HGPS cell (cell line): ENCODE measurements around a stretch of chr14.

DNA sequence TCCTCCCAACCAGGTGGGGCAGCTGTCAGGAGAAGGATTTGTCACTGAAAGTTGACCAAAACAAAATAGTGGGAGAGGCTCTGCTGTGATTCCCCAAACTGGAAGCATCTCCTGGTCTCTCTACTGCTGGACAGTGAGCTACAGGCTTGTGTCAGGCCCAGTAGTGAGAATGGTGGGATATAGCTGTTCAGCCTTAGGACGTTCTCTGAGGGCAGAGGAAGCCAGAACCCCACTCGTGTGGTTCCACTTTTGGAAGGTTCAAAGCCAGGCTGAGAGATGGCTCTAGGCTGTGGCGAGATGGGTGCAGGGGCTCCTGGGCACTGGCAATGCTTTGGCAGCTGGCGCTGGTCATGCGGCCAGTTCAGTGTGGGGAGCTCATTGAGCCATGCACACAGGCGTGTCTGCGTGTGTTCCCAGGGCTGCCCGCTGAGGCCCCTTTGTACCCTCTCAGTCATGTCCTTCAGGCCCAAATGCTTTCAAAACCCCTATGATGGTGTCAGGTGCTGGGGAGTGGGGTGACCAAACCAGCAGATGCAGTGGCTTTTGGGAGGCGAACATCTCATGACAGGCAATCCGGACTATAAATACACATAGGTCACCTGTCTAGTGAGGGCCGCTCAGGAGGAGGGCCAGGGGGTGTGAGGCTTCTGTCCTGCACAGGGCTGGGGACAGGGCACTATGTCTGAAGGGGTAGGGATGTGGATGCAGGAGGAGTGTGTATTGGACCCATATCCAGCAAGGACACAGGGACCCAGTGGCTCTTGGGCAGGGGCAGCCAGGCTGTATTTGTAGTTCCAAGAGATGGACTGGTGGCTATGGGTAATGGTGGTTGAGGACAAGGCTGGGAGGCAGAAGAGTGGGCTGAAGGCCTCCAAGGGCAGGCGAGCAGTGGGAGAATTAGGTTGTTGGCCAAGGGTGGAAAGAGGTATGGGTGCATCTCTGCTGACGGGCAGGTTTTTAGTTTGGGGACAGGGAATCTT is 1.8 kb downstream of the TEX22 start:
- RRBS: no CpG with 5 or more reads among the region's 13 CpGs

- RRBS: 3% methylated on average over 30 of the region's 77 CpGs
Measured at GRCh38 chr14:105414774-105415812, 4.5 kb upstream of the MTA1 start.

GRCh38 chr14:105490352-105490487 is 826 bp upstream of the TEDC1 start:
- RRBS: under 1% methylated on average over 10 of the region's 16 CpGs

- RRBS: no CpG with 5 or more reads among the region's 53 CpGs
Measured at GRCh38 chr14:105528842-105529338, 2.5 kb downstream of the TMEM121 start.

GRCh38 chr14:105572025-105573061 is 46.0 kb downstream of the TMEM121 start:
- RRBS: no CpG with 5 or more reads among the region's 51 CpGs

DNA sequence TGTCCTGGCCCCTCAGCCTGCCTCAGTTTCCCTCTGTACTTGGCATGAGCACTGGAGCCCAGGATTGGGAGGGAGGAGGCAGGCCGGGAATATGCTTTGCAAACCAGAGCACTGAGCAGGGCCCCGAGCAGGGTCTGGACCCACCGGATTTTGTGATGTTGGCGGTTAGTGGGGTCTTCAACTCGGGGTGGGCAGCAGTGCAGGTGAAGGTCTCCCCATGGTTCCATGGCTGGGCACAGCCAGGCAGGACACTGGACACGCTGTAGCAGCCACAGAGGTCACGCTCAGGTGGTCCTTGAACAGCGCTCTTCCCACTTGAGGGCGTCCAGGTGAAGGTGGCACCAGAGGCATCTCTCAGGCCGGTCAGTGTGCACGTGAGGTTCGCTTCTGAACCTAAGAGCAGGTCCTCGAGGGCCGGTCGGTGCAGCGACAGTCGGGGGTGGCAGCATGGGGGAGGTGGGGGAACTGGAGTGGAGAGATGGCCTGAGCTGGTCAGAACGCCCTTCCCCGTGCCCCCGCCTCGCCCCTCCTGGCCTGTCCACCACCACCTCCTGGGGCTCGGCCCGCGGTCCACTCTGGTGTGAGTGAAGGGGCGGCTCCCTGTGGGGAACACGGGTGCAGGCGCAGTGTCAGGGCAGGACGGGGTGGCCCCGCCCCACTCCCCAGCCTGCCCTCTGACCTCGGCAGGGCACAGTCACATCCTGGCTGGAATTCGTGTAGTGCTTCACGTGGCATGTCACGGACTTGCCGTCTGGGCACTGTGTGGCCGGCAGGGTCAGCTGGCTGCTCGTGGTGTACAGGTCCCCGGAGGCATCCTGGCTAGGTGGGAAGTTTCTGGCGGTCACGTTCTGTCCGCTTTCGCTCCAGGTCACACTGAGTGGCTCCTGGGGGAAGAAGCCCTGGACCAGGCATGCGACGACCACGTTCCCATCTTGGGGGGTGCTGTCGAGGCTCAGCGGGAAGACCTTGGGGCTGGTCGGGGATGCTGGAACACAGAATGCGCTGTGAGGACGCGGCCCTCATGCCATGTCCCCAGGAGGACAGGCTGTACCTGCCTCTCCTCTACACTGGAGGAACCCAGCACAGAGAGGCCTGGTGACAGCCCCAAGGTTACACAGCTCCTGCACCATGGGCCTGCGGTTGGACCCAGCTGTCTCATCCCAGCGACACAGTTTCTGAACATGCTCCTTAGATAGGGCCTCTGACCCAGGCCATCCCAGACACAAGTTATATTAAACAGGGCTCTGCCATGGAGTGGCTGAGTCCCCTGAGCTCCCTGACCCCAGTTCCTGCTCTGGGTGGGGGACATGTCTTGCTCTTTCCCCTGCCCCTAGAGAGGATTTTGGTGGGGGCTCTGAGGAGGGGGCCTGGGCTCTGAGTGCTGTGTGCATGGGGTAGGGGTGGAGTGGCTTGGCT is 61.5 kb downstream of the TMEM121 start:
- RRBS: 82% methylated on average over 1 of the region's 52 CpGs

DNA sequence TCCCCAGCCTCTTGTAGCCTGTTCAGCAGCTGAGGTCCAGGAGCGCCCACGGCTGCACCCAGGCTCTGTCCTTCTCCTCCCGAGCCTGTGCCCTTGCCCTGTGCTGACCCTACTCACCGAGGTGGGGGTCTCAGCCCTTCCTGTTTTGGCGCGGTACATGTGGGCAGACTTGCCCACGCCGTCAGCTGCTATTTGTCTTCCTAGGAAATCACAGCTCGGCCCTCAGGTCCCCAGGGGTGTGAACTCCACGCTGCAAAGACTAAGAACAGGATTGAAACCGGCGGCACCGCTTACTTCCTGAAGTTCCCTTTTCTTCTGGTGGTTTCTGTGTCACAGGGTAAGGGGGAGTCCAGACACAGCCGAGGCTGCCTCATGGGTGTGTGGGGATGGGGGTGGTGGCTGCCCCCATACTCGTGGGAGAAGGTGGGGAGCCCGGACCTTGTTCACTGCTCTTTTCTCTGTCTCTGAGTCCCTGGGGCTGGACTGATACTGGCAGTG is 121.9 kb downstream of the TMEM121 start:
- RRBS: no CpG with 5 or more reads among the region's 16 CpGs

DNA sequence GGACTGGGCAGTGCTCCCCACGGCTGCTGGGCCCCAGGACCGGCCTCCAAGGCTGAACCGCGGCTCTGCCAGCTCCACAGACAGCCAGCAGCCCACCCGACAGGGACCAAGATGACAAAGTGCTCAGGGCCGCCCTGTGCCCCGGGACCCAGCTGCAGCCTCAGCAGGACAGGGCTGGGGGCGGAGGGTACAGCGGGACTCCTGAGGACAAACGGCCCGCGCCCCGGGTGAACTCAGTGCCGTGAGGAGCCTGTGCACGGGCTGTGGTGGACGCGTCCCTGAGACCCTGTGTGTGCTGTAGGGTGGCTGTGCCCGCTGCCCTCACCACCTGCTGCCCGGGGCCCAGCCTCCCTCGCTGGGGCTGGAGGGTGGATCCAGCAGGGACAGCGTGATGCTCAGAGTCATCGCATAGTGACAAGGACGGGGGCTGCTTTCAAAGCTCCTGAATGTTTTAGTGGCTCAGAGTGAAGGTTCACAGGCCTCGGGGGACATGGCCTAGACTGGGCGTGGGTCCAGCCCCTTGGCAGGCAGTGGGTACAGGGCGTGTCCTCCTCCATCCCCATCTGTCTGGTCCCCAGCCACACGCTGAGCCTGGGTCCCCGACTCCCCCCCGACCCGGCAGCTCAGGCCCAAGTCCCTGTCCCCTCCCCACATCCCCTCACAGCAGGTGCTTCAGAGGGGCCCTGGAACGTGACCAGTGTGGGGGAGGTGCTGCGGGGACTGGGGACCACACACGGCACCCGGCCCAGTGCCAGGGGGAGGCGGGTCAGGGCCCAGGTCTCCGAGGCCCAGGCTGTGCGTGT is 172.7 kb downstream of the TMEM121 start:
- RRBS: no CpG with 5 or more reads among the region's 37 CpGs

- RRBS: 91% methylated on average over 5 of the region's 46 CpGs
Measured at GRCh38 chr14:105707721-105708775, 181.7 kb downstream of the TMEM121 start.

DNA sequence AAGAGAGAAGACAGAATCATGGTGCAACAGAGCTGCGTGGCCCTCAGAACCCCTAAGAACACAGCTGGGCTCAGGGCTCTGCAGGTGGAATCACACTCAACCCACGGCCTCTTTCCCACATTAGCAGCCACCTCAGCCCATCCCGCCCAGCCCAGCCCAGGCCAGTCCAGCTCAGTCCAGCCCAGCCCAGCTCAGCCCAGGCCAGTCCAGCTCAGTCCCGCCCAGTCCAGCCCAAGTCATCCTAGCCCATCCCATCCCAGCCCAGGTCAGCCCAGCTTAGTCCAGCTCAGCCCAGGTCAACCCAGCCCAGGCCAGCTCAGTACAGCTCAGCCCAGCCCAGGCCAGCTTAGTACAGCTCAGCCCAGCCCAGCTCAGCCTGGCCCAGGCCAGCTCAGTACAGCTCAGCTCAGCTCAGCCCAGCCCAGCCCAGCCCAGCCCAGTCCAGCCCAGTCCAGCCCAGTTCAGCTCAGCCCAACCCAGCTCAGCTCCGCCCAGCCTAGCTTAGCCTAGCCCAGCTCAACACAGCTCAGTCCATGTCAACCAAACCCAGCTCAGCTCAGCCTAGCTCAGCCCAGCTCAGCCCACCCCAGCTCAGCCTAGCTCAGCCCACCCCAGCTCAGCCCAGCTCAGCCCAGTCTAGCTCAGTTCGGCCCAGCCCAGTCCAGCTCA is 183.1 kb downstream of the TMEM121 start:
- RRBS: no CpG with 5 or more reads among the region's 6 CpGs

DNA sequence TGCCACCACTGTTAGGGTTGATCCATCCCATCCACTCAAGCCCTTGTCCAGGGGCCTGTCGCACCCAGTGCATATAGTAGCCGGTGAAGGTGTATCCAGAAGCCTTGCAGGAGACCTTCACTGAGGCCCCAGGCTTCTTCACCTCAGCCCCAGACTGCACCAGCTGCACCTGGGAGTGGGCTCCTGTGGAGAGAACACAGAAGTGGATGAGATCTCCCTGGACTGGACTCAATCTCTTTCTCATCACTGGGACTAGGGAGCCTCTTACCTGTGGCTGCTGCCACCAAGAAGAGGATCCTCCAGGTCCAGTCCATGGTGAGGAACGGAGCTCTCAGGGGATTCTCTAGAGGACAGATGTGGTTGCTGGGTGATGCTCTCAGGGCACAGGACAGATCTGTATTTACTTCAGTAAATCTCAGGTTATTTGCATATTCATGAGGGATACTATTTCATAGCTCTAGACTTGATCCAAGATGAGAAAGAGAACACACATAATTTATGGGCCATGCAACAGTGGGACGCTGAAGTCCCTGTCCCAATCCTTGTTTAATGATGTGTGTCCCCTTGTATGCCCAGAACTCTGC is 460.4 kb downstream of the TMEM121 start:
- RRBS: no CpG with 5 or more reads among the region's 4 CpGs

DNA sequence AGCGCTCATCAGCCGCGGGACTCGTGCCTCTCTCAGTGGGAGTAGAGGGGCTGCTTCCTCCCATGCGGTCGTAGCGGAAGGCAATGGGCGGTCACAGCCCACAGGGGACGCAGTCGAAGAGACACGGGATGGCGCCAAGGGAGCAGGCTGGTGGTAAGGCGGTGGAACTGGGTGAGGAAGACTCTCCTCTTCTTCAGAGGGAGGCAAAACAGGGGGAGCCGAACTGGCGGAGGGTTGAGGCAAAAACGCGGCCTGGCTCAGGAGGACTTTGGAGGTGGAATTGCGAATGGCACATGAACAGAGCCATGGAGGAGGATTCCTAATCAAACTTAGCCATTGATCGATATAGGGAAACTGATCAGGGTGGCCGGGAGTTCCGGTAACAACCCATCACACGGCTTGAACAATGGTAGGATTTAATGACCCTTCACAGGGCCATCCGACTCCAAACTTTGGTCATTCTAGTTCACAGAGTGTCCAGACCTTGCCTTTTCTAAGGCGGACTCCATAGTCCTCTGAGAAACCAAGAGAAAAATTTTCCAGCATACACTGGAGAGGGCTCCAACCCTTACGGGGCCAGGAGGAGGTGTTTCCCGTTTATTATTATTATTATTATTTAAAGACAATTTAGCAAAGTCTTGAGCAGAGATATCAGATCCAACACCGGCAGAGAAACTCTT is 677.9 kb downstream of the TMEM121 start:
- RRBS: no CpG with 5 or more reads among the region's 27 CpGs

DNA sequence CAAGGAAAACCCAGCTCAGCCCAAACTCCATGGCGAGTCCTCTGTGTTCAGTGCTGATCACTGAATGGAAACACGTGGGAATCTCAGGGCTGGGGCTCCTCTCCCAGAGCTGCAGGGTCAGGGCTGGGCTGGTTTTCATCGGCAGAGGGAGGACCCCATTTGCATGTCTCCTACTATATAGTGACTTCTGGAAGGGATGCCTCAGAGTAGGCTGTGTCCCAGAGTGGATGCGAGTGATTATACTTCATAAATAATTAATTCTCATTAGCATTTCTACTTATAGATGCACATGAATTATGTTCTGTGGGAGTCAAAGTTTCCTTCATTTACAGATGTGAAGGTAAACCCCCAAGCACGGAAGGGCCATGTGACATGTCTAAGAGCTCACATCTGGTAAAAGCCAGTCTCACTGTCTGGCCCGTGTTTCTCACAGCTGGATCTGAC is 685.0 kb downstream of the TMEM121 start:
- RRBS: no CpG with 5 or more reads among the region's 6 CpGs

DNA sequence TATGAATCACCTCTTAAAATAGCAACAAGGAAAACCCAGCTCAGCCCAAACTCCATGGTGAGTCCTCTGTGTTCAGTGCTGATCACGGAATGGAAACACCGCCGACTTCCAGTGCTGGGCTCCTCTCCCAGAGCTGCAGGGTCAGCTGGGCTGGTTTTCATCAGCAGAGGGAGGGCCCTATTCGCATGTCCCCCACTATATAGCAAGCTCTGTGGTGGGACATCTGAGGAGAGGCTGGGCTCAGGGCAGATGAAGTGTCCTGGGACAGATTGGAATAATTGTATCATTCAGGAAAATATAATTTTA is 1117.1 kb downstream of the TMEM121 start:
- RRBS: no CpG with 5 or more reads among the region's 4 CpGs

GRCh38 chr14:106846095-106846621 is 1319.8 kb downstream of the TMEM121 start:
- RRBS: no CpG with 5 or more reads among the region's 2 CpGs

DNA sequence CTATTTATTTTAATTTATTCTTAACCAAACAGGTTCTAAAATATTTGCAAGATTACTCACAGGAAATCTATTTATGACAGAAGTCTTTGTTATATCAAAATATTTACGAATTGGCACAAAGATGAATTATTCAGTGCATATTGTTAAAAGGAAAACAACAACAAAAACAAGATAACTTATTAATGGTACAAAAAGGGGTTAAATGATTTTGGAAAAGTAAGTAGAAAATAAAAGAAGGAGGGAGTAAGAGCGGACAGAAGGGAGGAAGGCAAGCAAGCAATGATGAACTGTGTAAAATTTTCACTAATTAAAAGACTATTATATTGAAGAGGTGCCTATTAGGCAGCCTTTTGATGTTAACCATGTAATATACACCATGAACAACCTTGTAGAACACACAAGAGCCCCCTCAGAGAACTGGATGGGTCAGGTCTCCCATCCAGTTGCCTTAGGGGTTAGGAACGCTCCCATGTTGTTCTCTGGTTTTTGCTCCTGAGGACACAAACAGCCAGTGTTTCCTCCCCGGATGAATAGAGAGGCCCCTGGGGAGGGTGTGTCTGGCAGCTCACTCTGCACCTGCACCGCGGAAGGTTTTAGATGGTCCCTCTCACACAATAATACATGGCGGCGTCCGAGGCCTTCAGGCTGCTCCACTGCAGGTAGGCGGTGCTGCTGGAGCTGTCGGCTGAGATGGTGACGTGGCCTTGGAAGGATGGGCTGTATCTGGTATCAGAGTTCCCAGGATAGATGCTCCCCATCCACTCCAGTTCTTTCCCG is 1324.3 kb downstream of the TMEM121 start:
- RRBS: no CpG with 5 or more reads among the region's 13 CpGs